UCH-1 (cell line): ENCODE data around the genes SNRNP27 and ATP6V1B1.

DNA sequence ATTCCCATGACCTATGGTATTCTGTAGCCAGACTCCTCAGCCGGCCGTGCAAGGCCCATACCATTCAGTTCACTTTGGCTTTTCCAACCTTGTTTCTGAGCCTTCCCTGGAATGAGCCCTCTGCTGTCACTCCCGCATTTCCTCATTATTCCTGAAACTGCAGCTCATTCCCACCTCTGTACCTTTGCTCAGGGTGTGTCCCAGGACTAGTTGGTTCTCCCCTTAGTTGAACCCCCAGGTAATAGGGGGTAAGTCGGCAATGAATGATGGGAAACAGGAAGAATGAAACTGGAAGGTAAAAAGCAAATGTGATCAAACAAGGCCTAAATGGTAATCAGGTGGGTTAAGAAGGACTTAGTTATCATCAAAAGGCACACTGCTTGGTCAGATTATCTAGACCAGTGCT, 37.8 kb downstream of the ANXA4 start:
- RRBS, result no CpG with 5 or more reads among the region's 4 CpGs

DNA sequence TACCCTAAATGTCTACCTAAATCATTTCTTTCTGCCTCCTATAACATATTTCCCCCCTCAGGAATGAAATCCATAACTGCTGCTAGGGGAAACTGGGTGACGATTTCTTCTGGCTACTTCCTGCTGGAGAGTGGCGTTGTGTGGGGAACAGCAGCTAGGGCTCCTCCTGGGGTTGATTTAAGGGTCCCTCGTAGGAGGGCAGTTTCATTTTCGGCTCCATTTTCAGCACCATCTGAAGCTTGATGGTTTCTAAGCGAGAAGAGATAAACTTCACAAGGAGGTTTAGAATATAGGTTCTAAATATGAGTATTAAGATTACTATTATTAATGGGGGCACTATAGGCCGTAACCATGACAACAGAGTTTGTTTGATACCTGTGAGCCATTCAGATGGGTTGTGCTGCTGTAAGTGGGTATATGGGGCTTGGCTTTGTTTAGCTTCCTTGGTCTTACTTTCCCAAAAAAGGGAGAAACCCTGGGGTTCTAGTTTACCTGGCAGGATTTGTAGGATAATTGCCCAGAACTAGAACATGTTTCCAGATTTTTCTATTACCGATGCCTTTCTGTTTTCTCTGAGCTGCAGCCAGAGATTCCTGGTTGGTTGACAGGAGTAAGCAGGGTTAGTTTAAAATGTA, 39.2 kb upstream of the GMCL1 start:
- RRBS, result no CpG with 5 or more reads among the region's 7 CpGs

DNA sequence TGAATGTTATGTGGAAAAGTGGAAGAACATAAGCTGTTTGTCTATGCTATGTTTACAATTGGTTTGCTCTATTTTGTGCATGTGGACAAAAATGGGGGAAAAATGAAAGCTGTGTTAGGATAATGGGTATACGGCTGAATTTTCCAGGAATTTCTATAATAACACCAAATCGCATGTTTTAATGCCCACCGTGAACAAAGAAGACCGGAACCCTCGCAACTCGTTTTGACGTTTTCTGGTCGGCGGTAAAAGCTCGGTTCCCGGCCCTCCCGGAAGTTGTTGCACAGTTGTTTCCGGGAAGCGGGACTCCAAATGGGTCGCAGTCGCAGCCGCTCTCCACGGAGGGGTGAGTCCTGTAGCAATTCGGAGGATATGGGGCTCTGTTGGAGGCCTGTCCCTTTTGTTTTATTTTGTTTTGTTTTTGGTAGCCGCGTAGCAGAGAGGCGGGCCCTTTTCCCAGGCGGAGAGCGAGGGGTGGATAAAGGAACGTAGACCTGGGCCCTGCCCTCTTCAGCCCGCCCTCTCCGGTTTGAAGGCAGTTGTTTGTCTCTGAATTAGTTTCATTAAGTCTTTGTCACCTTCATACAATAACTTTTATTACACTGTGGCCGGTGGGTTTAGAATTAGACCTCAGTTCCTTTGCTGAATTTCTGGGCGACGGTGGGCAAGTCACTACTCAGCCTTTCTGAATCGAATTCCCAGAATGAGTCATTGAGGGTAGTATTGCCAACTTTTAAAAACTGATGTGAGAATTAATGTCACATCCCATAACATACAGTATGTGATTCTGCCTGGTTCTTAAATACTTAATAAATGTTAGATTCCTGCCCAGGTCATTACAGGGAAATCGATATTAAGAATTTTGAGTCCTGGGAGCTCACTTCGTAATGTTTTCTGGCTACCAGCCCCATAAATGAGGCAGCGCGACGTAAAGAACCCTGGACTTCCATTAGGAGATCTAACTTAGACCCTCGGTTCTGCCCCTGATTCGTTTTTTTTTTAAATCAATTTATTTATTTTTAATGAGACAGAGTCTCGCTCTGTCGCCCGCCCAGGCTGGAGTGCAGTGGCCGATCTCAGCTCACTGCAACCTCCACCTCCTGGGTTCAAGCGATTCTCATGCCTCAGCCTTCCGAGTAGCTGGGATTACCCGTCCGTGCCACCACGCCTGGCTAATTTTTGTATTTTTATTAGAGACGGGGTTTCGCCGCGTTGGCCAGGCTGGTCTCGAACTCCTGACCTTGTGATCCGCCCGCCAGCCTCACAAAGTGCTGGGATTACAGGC, at the start of gene SNRNP27:
SNRNP27 (plus strand) TSS at position 284 of the 1,285 bp plus-strand sequence.
- RRBS, result 4% methylated on average over 10 of the region's 54 CpGs

- RRBS, result 3% methylated on average over 12 of the region's 25 CpGs
These were observed 789 bp downstream of the MXD1 start for GRCh38 chr2:69915607-69916189.

DNA sequence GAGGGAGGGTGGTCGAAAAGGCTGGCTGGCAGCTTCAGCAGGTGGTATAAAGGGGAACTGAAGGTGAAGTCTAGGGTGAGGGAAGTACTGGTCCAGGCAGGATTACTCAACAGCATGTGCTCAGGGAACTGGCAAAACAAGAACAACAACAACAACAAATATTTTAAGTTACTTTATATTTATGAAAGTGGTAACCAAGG, 40.7 kb upstream of the PCBP1 start:
- RRBS, result no CpG with 5 or more reads among the region's 1 CpG

DNA sequence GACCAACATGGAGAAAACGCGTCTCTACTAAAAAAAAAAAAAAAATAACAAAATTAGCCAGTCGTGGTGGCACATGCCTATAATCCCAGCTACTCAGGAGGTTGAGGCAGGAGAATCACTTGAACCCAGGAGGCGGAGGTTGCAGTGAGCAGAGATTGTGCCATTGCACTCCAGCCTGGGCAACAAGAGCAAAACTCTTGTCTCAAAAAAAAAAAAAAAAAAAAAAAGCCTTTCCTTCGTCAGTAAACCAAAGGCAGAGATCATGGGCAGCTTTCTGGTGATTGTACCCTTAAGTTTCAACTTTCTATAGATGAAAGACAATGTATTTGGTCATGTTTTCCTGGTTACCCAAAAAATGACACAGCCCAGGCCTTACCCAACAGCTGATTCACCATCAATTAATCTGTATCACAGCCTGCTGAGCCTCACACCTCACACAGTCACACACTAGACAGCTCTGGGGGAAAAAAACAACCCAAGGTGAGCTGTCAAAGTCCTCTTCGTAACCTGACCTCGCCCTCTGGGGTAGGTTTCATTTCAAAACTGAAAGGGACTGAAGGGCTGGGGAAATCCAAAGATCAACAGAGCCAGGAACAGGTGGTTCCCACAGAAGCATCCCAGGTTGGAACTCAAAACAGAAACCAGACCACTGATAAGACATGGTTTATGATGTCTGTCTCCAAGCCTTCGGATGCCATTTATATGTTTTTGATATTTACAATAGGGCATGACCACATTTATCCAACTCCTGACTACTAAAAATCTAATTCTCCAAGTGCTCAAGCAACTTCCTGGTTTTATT, 18.3 kb upstream of the PCBP1 start:
- RRBS, result no CpG with 5 or more reads among the region's 8 CpGs

GRCh38 chr2:70070713-70071134, 16.6 kb upstream of the PCBP1 start:
- RRBS, result no CpG with 5 or more reads among the region's 6 CpGs

DNA sequence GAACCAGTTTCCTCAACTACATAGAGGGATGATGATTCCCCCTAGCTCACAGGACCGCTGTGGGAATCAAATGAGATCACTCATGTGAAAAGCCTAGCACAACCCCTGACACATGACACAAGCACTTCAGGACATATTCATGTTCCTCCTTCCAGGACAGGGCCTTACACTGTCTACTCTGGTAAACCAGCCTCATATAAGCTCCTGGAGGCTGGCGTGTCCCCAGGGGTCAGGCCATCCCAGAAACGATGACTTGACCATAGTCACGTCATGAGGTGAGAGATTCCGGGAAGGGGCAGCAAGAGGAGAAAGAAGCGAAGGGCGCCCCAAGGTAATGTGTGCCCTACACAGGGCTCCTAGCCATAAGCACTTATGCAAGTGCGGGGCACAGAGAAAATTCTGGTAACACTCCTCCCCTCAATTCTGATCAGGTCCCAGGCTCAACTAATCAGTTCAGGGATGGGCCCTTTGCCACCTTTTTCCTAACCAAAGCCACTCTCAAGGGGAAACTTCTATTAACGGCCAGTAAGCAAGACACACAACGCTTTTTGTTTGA, 49.4 kb downstream of the C2orf42 start:
- RRBS, result no CpG with 5 or more reads among the region's 10 CpGs

GRCh38 chr2:70367683-70368316, 65.9 kb upstream of the FAM136A start:
- RRBS, result no CpG with 5 or more reads among the region's 8 CpGs

DNA sequence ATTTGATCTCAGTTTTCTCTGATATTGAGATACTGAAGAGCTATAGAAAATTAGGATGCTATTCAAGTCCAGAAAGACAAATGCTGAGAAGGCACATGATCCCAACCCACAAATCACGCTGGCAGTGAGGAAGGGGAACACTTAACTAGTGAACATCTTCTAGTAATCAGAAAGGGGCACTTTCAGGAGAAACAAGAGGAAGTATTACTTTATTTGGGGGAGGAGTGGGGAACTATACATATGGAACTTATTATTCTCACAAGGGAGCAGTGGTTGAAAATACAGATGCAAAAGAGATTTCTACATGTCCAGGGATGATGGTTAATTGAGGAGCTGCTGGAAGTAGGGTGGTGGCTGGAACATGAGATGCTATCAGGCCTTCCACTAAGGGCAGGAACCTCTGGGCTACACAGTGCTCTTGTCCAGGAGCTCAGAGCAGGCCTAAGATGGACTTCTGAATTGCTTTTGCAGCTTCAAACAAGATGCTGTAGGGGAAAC, 79.3 kb downstream of the TGFA start:
- RRBS, result no CpG with 5 or more reads among the region's 1 CpG

- RRBS, result 75% methylated on average over 1 of the region's 25 CpGs
These were observed 3.1 kb upstream of the VAX2 start for GRCh38 chr2:70897231-70897759.

- RRBS, result no CpG with 5 or more reads among the region's 8 CpGs
These were observed at the start of gene ATP6V1B1 for GRCh38 chr2:70935215-70936026. TSS of gene ATP6V1B1 (plus strand) at chr2:70935900.

- RRBS, result 3% methylated on average over 5 of the region's 26 CpGs
These were observed 342 bp downstream of the NAGK start for GRCh38 chr2:71068748-71069231.

- RRBS, result no CpG with 5 or more reads among the region's 4 CpGs
These were observed 43.5 kb upstream of the DYSF start for GRCh38 chr2:71422708-71423722.

GRCh38 chr2:71443749-71444400, 22.6 kb upstream of the DYSF start:
- RRBS, result no CpG with 5 or more reads among the region's 3 CpGs

- RRBS, result no CpG with 5 or more reads among the region's 9 CpGs
These were observed 237.6 kb downstream of the DYSF start for GRCh38 chr2:71703956-71704606.

DNA sequence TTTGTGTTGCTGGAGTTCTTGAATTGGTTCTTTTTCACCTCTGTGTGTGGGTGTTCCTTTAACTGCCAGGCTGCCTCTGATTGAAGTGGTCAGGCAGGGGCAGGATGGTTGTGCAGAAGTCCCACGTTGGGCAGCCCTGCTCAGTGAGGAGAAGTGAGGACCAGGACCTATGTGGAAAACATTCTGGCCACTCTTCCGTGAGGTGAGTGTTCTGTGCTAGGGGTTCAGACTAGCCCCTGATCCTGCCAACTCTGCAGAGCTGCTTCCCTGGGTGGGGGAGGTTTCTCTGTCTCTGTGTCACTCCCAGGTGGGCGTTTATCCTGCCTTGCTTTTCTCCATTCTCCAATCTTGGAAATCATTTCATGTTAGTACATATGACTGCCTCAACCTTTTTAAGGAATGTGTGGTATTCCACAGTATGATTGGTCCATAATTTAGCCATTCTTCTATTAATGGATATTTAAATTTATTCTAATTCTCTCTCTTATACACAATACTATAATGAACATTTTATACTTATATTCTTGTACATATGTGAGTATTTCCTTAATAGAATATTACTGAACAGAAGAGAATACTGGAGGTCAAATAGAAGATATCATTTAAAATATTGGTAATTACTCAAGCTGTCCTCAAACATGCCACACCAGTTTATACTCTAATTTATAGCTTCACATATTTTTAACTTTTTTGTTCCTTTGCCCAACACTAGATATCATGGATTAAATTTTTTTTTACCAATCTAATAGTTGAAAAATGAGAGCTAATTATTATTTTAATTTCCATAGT, 156.3 kb upstream of the CYP26B1 start:
- RRBS, result no CpG with 5 or more reads among the region's 3 CpGs

DNA sequence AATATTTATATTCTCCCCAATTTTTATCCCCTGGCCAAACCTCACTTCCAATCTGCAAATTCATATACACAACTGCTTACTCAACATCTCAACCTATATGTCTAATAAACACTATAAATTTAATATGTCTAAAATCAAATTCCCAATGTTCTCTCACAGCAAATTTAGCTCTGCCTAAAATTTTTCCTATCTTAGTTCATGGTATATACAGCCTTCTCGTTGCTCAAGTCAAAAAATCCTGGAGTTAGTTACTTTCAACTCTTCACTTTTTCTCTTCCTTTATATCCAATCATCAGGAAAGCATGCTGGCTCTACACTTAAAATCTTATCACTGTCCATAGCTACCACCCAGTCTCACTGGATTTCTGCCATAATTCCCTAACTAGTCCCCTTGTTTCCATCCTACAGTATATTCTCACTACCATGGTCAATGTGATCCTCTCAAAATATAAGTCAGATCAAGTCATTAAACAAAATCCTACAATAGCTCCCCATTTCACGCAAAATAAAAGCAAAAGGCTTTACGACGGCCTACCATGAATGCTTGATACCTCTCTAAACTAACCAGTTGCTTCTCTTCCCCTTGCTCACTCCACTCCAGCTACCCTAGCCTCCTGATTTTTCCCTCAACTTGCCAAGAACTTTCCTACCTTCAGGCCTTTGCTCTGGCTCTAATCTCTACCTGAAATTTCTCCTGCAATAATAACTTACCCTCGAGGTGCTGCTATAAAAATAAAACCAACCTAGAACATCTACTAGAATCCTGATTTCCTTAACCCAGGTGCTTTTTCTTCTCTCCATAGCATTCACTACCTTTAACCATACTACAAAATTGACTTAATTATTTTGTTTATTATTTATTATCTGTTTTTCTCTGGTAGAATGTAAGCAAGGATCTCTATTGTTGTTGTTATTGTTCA, 337.2 kb downstream of the EXOC6B start:
- RRBS, result no CpG with 5 or more reads among the region's 5 CpGs

DNA sequence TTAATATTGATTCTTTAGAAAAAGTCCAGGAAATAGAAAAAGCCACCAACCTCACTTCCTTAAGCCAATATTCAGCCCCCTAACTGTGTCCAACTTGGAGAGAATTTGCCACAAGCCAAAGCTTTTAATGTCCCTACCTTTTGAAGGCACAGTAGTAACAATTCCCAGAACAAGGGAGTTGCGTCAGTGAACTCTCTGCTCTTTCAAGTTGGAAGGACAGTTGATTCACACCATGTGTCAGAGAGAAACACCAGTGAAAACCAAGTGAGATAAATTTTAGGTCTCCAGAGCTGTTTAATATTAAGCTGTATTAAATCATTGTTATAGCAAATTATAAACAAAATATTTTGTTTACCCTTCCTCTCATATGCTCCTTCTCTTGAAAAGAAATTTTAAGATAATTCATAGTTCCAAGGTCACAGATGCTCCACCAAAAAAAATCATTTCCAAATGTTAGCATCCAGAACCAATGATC, 66.0 kb downstream of the EXOC6B start:
- RRBS, result no CpG with 5 or more reads among the region's 1 CpG